H7 (cell line): ENCODE data around the genes L3MBTL3 and SMLR1.

DNA sequence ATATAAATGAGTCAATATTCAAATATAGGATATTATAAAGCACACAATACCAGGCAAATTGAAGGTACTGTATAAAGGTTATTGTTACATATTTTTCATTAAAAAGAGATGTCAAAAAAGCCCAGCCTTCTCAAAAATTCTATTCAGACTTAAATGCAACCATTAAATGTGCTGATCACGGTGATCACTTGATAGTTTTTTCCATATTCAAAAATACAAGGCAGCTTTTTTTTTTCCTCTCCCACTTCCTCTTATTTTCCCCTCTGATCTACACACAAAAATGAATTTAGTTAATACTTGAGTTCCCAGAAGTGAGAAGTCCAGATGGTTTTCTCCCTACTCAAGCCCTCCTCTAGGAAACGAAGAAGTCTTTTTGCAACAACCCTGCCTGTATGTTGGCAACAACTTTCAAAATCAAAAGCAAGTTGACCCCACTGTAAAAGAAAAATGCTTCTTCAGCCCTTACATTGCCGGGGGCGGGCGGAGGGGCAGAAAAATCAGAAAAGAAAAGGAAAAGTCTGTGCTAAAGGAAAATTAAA, 24.4 kb downstream of the ARHGAP18 start:
- RAMPAGE, long total RNA, result no peak

- RAMPAGE, long total RNA, result no peak
Observed at GRCh38 chr6:129767004-129767805, 57.2 kb upstream of the ARHGAP18 start.

DNA sequence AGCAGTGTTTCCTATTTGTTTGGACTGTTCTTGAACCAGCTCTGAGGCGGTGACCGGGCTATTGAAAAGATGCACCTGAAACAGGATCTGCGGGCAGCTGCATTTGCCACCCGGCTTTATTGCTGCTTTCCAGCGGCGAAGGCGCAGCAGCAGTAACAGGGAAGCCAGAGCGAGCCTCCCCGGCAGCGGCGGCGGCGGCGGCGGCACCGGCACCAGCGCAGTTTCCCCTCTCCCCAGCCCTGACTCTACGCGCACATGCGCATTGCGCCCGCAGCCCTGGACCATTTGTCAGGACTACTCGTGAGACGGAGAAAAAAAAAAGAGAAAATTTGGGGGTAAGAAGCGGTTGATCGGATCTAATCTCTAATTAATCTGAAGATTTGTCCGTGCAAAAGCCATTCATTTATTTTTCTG, at the start of gene L3MBTL3:
Gene L3MBTL3 (plus strand): TSS at position 252 of the 414 bp plus-strand sequence.
- RAMPAGE, long total RNA, result start-site peak on the plus strand centred at position 256 of the sequence, 9 bp wide, 112 reads

DNA sequence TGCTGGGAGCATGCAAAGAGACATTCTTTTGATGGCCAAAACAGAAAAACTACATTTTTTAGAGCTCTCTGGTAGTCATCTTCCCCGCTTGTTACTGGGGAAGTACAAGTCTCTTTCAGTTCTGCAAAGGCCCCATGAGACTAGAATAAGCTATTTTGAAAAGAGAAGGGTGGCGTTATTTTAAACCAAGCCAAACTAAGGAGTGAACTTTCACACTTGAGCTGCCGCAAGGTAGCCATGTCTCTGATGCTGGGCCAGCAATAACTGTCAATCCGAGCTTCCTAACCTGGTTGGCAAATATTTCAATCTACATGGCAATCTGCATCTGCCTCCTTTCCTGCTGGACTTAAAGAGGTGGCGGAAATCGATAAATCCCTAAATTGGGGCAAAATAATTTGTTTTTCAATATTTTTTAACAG, 96.7 kb downstream of the L3MBTL3 start:
- RAMPAGE, long total RNA, result no peak

- RAMPAGE, long total RNA, result no peak
Observed at GRCh38 chr6:130827055-130827615, at the start of gene SMLR1. Gene SMLR1 (plus strand): TSS chr6:130827406.

- RAMPAGE, long total RNA, result no peak
Observed at GRCh38 chr6:130969940-130970791, 92.9 kb downstream of the EPB41L2 start.

- RAMPAGE, long total RNA, result no peak
Observed at GRCh38 chr6:130981321-130981860, 81.7 kb downstream of the EPB41L2 start.

DNA sequence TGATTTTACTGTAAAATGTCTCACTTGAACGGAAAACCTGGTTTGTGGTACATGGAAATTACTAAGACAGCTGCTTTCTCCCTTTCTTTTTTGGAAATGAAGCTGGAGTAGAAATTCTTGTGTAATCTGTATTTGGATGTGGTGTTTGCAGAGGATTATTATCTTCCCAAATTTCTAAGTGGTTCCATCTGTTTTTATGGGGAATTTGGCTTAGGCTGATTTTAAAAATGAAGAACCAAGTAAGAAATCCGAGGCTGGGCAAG, 20.3 kb downstream of the EPB41L2 start:
- RAMPAGE, long total RNA, result no peak

DNA sequence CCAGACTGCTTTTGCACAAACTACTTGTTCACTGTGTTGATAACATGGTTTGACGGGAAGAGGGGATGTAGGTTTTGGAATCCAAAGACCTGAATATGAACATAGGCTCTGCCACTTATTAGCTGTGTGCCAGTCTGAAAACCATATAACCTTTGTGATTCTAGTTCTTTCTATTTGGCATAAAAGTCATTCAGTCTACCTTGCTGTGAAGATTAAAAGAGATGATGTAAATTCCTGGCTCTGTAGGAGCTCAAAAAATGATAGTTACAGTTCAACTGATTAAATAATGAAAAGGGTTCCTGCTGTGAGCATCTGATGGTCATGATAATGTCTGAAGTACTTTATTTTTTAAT, 3.3 kb downstream of the ARG1 start:
- RAMPAGE, long total RNA, result no peak

GRCh38 chr6:131580224-131580517, 7.1 kb downstream of the ARG1 start:
- RAMPAGE, long total RNA, result no peak

DNA sequence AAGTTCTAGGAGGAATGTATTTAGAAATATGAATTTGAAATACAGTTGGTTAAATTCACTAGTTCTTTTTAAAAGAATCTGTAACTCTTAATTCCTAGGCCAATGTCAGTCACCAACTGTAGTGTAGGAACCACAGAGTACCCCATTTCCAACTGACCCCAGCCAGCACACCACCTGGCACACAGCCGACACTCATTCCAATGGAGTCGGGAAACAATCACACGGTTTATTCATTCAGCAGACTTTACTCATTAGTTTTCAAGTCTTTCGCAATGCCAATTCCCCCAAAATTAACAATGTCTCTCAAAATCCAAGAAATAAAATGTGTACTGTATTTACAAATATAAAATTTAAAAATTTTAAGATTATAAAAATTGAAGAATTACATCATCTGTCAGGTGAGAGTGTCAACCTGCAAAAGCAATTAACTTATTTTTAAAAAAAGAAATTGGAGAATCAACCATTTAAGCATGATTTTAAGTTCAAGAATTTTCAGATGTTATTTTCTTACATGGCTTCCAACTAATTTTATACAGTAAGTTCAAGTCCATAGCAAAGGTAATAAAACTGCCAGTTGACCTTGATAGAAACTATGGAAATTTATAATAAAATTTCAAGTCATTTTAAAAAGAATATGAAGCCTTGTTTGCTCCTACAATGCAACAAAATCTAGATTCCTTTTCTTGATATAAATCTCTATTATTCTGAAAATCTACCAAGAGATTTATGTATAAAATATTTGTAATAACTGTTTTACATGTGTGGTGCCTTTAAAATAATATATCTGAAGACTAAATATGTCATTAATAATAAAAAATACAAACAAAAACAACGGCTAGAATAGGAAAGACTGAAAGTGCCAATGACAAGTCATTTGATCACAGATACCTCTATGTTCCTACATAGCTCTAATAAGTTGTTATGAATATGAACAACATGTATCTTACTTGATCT, 13.8 kb downstream of the ARG1 start:
- RAMPAGE, long total RNA, result no peak

DNA sequence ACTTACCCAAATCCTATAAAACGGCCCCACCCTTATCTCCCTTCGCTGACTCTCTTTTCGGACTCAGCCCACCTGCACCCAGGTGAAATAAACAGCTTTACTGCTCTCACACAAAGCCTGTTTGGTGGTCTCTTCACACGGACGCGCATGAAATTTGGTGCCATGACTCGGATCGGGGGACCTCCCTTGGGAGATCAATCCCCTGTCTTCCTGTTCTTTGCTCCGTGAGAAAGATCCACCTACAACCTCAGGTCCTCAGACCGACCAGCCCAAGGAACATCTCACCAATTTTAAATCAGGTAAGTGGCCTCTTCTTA, 49.4 kb downstream of the CCN2 start:
- RAMPAGE, long total RNA, result start-site peak on the plus strand centred at position 81 of the sequence, 75 bp wide, 273 reads

DNA sequence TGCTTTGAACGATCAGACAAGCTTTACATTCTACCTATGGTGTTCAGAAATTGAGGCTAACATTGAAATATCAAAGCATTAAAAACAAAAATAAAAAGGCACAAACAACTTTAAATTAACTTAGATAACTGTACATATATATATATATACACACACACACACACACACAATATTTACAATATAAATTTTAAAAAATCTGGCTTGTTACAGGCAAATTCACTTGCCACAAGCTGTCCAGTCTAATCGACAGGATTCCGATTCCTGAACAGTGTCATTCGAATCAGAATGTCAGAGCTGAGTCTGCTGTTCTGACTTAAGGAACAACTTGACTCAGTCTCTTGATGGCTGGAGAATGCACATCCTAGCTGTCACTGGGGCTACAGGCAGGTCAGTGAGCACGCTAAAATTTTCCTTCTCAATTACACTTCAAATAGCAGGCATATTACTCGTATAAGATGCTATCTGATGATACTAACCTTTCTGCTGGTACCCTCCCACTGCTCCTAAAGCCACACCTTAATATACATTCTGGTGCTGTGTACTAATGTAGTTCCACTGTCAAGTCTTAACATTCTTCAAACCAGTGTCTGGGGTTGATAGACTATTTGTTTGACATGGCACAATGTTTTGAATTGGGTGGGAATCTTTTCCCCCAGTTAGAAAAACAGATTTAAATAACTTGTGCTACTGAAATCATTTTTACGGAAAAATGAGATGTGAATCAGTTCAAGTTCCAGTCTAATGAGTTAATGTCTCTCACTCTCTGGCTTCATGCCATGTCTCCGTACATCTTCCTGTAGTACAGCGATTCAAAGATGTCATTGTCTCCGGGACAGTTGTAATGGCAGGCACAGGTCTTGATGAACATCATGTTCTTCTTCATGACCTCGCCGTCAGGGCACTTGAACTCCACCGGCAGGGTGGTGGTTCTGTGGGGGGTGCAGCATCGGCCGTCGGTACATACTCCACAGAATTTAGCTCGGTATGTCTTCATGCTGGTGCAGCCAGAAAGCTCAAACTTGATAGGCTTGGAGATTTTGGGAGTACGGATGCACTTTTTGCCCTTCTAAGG, 2.3 kb downstream of the CCN2 start:
- RAMPAGE, long total RNA, result no peak

DNA sequence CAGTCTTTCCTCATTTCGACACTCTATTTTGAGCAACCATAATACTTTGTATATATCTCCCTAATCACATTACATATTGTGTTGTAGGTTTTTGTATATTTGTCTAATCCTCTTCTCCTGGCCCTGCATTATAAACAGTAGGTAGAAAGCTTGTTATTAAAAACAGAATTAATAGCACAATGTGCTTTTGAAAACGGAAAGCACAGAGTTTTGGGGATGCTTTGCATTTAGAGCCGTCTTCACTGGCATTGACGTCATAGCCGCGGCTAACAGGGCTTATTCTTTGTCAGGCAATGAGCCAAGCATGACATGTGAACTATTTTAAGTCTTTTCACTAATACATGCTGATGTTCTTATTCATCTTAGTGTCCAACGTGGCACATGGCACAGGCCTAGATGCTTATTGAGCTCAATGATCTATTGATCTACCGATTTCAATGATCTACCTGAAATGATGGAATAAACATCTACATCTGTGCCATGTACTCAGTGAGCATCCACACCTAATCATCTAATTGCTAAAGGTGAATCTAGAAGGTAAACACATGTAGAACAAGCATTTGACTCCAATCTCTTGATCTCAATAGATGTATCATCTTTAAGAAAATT, 47.4 kb upstream of the CCN2 start:
- RAMPAGE, long total RNA, result no peak

DNA sequence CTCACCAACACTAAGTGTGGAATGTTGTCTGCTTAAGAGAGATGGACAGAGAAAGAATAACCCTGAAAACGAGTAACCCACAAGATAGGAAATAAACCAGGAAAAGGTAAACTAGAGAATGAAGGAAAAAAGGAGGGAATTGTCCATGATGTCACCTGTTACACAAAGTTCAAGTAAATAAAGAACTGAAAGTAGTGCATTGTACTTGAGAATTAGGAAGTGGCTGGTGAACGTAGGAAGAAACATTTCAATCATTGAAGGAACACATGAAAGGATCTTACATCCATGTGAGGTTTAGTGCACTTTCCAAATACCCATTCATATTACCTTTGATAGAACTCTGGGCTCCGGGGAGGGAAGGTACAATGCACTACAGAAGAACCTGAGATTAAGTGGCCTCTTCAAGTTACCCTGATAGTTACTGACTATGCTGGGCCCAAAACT, 956 bp upstream of the STX7 start:
- RAMPAGE, long total RNA, result no peak

DNA sequence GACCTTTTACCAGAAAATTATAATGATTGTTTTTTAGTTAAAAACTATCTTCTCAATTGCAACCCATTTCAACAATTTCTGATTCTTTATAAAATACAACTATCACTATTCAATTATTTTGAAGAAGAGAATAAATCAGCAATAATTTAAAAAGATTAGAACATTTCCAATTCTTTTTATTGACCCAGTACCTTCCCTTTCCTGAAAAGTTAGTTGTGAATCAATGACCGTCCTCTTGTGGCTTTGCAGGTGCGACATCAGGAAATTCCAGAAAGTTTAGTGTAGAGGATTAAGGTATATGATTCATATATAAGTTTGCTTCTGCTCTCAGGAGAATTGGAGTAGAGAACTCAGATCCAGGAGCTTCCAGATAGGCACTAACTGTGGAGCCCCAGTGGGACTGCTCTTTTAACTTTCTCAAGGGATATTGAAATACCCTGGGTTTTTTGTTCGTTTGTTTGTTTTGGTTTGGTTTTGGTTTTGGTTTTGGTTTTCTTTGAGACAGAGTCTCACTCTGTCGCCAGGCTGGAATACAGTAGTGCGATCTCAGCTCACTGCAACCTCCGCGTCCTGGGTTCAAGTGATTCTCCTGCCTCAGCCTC, 9.6 kb downstream of the TAAR2 start:
- RAMPAGE, long total RNA, result no peak

DNA sequence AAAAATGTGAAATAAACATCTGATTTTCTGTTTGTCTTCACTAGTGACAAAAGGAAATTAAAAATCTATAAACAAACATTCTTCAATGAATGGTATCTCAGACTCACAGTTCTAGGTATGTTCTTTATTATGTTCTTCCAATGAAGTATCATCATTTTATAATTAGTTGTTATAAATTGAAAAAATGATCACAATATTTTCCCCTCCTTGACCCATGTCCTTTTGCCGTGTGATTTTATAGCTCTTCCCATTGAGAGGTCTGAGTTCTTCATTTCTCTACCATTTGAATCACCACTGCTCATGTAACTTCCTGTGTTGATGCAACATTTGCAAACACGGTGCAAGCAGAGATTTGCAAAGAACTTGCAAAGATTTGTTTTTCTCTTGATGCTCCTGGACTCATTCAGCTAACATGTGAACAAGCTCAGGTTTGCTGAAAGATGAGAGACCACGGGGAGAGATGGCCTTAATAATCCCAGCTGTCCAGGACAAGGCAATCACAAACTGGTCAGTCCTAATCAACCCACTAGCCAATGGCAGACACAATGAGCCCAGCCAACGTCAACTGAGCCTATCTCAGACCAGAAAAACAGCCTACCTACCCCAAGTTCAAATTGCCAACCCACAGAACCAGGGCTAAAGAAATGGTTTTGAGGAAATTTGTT, 8.6 kb downstream of the VNN2 start:
- RAMPAGE, long total RNA, result no peak

GRCh38 chr6:133569348-133569979, 319.4 kb upstream of the TCF21 start:
- RAMPAGE, long total RNA, result no peak

- RAMPAGE, long total RNA, result no peak
Observed at GRCh38 chr6:133681935-133682452, 206.9 kb upstream of the TCF21 start.

DNA sequence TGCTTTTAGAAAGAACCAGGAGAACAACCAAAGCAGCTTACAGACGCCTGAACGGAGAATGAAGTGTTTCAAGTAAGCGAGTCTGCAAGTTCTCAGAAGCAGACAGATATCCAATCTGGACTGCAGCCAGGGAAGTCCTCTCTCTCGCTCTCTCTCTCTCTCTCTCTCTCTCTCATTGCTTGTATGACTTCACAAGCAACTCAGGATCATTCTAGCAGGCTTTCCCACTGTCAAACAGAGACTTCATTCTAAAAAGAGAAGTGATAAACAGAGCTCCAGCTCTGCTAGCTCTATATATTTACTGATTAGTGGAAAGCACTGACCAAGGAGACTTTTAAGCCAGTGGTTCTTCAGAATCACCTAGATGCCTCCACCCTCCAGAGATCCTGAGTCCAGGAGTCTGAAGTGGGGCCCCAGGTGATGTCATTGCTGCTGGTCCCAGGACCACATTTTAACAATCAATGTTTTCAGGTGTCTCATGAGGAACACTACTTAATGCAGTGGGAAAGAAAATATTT, 6.0 kb downstream of the TCF21 start:
- RAMPAGE, long total RNA, result no peak